Measurements from ENCODE around the gene CBS.

DNA sequence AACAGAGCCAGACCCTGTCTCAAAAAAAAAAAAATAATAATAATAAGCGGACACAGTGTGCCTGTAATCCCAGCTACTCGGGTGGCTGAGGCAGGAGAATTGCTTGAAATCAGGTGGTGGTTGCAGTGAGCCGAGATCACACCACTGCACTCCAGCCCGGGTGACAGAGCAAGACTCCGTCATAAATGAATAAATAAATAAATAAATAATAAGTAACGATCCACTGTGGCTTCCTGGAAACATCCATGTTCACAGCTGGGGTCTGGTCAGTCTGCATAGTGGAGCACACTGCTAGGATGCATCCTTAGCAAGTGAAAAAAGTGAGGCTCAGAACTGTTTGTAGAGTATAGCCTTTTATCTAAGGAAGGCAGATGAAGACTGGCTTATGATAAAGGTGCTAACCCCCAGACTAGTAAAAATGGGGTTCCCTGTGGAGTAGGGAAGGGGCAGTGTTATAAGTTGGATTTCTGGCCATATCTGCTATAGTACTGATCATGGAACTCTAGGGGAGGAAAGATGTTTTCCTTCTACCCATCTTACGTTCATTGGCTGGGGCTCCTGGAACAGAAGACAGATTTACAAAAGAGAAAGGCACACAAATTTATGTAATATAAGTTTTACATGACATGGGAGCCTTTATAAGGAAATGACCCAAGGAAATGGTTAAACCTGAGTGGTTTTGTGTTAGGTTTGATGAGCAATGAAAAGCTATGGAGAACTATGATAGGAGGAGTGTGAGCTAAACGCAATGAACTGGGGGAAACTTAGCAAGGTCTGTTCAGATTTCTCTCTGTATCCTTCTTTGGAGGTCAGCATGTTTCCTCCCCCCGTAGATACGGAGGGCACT, 15.9 kb downstream of the PKNOX1 start:
- PRO-cap, result no peak

GRCh38 chr21:43075689-43075888, at the start of gene CBS:
TSS of gene CBS (minus strand) at chr21:43075835.
- PRO-cap, result no peak

DNA sequence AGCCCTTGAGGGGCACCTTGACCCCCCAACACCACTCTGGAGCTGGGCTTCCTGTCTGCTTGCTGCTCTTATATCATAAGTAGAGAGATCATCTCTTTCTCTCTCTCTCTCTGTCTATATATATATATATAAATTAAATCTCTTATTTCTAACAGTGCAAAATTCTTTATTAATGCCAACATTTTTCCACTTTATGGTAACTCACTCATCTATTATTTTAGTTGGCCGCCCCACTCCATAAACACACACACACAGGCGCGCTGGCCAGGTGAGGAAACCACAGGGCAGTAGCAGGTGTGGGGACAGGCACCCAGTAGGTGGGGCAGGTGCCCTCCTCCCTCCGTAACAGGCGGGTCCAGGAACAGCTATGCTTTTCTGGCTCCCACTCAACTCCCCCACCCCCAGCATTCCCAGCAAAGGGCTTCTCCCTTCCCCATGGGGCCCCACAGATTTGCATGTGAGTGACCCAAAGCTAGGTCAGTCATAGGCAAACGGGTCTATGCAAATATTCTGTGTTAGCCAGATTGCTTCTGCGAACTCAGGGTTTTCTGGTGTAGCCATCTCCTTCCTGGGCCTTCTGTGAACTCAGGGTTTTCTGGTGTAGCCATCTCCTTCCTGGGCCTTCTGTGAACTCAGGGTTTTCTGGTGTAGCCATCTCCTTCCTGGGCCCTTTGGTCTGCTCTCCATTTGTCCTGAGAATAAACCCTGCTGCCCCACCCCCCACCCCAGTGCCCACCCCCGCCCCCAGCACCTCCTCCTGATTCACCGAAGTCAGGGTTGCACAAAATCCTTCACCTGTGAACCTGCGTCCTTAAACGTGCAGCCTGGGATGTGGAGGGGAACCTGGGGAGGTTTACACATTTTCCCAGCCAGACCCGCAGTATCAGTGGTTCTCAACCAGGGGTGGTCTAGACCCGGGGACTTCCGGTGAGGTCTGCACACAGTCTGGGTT, 114.1 kb downstream of the SIK1 start:
- PRO-cap, result unidirectional peak, plus-strand start at position 544 of the sequence

DNA sequence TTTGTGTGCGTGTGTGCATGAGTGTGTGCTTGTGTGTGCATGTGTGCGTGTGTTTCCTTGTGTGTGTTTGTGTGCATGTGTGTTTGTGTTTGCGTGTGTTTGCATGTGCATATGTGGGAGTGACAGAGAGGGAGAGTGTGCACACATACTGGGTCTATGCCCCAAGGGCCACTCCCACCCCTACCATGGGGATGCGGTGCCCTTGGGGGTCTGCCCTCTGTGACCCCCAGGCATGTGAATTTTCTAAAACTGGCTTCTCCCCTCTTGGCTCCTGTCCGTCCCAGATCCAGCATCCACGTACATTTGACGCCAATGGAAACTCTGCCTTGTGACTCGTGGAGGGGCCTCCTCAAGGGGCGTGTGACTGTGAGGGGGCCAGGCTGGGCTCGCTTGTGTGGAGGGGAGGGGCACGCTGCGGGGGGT, 94.3 kb downstream of the SIK1 start:
- PRO-cap, result no peak

DNA sequence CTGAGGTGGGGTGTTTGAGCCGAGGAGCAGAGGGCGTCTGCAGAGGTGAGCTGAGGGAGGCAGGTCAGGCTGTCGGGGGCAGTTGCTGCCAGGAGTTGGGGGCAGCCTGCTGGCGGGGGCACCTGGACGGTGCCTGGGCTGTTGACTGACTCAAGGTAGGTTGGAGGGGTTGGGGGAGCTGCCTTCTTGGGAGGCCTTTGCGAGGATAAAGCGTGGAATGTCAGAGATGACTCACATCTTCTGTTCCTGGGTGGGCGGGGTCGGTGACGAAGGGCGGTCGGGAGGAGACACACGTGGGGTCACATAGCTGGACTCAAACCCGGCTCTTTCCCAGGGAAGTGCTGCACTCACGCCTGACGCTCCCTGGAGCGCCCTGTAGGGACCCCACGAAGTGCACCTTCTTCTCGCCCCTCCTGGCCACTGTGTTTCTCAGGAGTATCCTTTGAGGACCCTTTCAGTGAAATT, 86.2 kb downstream of the SIK1 start:
- PRO-cap, result no peak

DNA sequence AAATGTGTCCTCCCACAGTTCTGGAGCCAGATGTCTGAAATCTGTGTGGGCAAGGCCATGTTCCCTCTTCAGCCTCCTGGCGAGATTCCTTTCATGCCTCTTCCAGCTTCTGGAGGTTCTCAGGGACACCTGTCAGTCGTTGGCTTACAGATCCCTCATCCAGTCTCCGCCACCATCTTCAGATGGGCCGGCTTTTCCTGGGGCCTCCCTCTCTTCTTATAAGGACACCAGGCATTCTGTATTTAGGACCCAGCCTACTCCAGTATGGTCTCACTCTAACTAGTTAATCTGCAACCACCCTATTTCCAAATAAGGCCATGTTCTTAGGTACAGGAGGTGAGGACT, 12.3 kb upstream of the SIK1 start:
- PRO-cap, result no peak

GRCh38 chr21:43585746-43586536, 21.0 kb downstream of the H2BC12L start:
- PRO-cap, result no peak

DNA sequence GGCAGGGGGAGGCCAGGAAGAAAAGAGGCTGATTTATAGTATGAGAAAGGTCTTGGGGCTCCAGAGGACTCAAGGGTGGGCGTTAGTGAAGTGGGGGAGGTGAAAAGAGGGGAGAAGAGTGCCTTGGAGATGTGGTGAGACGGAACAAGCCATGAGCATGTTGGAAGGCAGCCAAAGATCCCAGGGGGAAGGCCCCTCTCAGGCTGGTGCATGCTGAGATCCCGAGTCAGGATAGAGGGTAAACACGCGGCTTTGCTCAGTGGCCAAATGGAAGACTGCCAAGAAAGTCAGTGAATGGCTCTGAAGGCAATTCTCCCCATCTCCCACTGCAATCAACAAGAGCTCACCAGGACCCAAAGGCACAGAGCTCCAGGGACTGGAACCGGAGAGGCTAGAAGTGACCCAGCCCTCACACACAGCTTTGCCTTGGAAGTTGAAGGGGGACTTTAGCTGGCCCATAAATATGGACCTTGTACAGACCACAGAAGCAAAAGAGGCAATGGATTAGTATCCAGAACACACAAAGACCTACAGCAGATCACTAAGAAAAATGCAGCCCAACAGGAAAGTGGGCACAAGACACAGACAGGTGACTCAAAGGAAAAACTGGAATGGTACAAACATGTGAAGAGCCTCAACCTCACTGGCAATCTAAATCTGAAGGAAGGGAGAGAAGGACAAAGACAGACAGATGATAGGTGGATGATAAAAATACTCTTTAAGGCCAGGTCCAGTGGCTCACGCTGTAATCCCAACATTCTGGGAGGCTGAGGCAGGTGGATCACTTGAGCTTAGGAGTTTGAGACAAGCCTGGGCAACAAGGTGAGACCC, 44.8 kb downstream of the H2BC12L start:
- PRO-cap, result no peak

DNA sequence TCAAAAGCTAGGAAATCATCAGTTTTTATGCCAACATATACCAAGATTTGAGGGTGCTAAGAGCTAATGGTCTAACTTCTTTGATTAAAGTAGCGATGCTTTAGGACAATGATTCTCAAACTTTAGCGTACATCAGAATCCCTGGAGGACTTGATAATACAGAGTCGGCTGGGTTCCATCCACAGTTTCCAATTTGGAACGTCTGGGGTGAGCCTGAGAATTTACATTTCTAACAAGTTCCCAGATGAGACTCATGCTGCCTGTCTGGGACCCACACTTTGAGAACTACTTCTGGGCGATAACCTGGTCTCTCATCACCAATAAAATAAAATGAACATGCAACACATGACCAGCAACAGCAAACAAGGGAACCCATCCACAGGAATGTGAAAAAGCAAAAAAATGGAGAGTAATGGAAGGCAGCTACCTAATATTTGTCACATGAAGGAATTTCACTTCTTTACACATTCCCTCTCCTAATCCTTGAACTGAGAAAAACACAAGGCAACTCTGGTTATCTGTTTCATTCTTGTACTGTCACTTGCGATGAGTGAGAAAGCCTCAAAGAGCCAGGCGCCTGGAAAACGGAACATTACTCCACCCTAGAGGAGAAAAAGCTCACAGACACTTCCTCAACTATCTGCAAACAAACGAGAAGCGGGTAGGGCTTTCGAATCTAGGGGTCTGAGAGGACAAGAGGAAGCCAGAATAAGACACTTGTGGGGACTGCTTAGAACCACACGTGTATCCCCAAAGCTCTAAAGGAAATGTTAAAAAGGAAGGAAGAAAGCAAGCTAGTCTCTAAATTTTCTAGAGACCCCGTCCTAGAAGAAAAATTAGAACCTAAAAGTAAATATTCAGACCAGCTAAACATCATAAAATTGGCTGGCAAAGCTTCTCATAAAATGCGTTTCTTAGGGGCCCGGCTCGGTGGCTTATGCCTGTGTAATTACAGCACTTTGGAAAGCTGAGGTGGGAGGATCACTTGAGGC, 13.9 kb downstream of the HSF2BP start:
- PRO-cap, result no peak

DNA sequence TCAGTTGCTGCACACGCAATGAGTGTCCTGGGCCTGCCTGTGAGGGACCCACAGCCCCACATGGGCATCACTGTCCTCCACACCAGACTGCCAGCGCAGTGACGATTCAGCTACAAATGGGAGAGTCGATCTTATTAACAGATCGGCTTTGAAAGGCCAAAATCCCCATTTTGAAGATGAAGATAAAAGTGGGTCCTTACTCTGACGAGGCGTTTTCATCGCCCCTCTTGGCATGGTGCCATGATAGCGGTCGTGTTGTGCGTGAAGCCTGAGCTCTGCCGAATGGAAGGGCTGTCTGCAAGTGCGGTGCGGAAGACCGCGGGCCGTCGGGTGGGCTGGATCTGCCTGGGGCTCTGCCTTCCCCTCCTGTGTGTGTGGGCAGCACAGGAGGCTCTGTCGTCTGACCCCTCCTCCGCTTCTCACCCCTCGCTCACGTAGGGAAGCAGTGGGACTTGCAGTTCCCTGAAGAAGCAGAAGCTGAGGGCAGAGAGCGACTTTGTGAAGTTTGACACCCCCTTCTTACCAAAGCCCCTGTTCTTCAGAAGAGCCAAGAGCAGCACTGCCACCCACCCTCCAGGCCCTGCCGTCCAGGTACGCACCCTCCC, 29.0 kb upstream of the PDXK start:
- PRO-cap, result no peak

DNA sequence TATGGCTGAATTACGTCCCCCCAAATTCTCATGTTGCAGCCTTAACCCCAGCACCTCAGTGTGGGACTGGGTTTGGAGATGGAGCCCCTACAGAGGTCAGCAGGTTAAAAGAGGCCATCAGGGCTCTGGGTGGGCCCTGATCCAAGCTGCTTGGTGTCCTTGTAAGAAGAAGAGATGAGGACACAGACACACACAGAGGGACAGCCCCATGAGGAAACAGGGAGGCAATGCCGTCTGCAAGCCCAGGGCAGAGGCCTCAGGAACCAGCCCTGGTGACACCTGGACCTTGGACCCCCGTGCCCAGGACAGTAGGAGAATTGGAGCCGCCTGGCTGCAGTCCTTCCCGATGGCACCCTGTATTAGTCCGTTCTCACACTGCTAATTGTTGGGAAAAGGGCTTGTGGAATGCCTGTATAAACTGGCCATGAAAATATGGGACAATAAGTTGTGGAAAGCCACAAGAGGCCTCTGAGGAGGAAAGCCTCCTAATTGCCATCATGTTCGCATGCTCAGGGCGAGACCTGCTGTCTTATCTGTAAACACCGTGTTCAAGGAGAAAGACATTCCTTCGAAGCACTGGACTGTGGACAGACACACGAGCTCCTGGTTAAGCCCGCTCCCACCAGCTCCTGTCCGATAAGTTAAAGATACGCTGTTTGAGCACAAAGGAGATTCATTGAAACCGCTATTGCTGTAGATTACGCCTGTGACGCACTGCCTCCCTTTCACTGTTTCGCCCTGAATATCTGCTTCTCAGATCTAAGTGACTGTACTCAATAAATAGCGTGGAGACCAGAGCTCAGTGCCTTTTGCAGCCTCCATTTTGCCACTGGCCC, 19.4 kb downstream of the PDXK start:
- PRO-cap, result no peak

DNA sequence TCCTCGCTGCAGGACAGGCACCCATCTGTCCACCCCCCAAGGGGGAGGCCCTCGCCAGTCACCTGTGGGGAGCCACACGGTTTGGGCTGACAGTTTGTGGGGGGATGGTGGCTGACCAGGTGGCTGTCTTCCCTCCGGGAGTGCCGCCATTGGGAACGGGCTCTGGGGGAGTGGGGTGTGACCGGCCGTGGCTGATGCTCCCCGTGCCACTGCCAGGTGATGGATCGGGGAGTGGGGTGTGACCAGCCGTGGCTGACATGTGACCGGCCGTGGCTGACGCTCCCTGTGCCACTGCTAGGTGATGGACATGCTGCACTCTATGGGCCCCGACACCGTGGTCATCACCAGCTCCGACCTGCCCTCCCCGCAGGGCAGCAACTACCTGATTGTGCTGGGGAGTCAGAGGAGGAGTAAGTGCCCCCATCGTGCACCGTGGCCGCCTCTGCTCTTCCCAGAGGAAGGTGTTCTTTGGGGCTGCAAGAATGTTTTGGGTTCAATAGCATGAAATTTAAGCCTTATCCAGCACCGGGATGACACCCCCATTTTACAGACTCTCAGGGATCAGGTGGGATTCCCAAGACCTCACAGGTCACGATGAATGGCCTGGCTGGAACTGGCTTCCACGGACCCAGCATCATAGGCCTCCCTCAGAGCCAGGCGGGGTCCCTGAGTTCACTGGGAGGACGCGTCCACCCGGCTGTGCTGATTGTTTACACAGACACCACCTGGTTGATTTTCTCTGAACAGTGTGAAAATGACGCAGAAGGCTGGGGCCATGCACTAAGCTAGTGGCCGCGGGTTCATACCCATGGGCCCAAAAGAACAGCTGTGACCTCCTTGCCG, 23.7 kb downstream of the CSTB start:
- PRO-cap, result no peak

DNA sequence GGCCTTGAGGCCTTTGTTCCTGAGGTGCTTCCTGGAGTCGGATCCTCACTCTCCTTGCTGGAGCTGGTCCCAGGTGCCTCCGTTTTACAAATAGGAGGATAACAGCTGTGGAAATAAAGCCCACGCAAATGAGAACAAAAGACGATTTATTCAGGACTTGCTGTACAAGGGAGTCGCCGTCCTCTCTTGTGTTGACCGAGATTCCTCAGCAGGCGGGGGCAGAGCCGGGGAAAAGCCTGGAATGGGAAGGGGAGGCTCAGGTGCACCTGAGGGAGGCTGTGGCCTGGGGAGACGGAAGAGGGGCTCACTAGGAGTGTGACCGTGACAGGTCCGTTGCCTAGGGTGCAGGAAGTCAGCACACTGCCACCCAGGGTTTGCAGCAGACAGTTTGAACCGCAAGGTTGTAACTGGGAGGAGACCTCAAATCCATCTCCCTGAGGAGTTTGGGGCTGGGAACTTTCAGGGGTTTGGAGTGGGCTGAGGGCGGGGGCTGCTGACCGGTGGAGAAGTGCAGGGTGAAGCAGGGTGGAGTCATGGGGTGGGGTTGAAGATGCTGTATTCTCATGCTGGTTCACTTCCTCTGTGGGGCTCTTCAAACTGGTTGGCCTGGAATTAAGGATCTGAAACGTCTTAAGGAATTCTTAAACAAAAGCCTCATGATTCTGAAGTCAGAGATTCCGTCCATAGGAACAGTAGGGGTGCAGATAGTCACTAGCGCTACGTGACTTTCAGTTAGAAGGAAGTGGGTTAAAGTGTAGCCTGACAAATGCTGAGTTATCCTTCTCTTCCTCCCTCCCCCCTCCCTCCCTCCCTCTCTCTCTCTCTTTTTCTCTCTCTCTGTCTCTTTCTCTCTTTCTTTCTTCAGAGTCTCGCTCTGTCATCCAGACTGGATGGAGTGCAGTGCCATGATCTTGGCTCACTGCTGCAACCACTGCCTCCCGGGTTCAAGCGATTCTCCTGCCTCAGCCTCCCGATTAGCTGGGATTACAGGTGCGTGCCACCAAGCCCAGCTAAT, 2.7 kb upstream of the CSTB start:
- PRO-cap, result no peak

- PRO-cap, result no peak
Measured at GRCh38 chr21:43800469-43800849, 11.1 kb downstream of the RRP1 start.

DNA sequence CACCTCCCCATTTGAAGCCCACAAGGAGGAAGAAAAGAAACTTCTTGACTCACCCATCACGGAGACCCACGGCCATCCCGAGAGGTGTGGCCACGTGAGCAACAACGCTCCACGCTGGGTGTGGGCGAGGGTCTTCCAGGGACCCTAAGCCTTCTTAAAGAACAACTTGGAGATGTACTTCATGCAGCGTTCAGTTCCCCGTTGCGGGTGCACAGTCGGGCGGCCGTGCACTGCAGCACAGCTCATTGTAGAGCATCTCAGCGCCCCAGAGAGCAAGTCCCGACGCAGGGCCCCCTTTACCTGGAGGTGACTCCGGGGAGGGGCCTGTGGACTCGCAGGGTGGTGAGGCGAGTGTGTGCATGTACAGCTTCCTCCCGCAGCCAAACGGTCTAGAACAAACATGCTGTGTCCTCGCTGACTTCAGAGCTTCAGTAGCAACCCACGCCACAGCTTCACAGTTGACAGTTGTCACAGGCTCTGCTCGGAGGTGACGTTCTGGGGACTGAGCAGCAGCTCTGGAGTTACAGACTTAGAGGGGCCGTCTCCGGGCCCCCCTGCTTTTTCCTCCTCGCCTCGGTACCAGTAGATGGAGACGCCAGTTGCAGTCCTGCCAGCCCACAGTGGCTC, 19.5 kb downstream of the RRP1 start:
- PRO-cap, result no peak

DNA sequence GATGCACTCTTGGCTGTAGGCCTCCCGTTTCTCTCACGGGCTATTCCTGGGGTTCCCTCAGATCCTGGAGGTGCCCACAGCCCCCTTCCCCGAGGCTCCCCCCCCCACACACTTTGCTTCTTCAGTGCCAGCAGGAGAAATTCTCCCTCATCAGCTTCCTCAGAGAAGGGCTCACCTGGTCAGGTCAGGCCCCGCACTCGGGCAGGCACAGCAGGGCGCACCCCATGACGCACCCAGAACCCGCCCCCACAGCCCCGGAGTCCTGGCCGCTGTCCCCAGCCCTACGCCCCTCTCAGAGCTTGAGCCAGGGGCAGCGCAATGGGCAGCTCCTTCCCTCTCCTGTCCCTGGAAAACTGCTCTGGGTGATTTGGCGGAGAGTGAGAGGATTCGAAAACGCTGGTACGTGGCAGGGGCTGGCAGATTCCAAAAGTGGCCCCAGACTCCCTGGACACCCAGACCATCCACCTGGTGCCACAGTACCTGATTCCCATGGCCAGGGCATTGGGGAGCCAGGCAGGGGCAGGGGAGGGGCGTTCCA, 23.6 kb downstream of the RRP1 start:
- PRO-cap, result no peak

DNA sequence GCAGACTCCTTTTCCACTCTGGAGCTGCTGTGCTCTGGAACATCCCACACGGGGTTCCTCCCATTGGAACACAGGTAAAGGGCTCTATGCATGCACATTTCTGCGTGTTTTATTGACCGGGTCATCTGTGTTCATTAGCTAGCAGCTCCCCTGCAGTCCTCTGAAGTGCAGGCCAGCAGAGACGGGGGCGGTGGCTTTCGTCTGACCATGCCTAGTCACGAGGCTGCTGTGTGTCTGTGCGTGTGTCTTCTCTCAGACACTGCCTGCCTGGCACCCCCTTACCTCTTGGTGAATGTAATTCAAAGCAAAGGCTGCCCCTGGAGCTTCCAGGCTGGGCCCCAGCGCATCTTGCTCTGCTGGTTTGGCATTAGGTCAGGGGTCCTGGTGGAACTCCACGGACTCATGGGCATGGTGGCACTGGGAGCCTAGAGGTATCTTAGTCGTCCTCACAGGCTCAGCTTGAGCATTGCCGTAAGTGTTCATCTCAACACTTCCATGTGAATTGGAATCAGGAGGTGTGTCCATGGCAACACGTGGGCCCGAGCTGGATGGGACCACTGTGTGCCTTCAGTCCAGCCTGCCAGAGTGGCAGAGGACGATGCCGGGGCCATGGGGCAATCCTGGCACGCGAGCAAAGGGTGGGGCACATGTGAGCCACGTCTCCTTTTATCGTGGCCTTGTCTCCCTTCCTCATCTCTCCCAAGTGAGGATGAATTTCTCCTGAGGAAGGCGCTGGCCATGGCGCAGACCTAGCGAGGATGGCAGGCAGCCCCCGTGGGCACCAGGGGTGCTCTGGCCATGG, 46.8 kb downstream of the AGPAT3 start:
- PRO-cap, result no peak

GRCh38 chr21:43938693-43939471, 73.2 kb upstream of the TRAPPC10 start:
- PRO-cap, result unidirectional peak, minus-strand start at chr21:43939197

- PRO-cap, result no peak
Measured at GRCh38 chr21:44024561-44025587, 12.8 kb downstream of the TRAPPC10 start.

GRCh38 chr21:44035654-44036198, 23.6 kb downstream of the TRAPPC10 start:
- PRO-cap, result no peak